ENCODE measurements around the genes RNF212B, NGDN and AP1G2.

GRCh38 chr14:22951810-22952210 lies 5.1 kb downstream of the HAUS4 start:
- PRO-cap, 2 experiments = no peak in any of the 2 experiments
- RAMPAGE, long total RNA, 4 experiments = no peak in any of the 4 experiments

DNA sequence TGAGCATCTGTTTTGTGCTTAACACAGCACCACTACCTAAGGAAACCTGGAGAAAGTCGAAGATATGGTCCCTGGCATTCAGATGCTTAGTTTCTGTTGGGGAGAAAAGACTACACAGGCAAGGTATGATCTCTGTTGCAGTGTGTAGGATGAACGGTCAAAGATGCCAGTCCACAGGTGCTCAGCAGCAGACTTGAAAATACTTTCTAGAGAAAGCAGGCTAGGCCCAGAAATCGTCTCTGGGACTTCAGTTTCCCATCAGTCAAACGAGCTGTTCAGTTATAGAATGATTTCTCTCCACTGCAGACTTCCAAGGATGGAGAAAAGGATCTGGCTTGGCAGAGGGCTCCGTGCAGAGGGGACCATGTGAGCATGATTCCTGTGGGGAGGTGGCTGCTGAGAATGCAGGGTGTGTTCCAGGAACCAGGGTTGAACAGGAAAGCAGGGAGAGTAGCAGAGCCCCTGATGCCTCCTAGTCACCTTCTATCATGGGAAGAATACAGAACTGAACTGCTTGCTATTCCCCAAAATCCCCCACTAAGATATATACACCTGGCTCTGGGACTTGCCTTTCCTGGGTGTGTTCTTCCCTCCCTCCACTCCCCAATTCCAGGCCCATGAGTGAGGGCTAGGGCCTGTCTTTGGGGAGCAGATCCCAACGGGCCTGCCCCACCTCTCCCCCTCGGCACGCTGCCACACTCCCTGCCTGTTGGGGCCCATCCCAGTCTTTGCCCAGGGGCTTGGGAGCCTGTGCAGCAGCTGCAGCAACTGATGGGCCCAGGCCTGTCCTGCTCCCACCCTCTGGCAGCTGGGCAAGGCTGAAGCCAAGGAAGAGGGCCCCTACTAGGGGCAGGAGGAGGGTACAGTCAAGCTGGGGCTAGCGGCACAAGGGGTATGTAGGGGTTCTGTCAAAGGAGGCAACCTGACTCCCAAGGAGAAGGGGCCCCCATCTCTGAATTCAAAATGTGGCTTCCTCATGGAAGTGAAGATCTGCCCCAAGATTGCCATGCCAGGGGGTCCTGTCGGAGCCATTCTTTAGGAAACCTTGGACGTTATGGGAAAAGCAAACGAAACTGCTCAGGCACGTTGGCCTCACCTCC lies 3.3 kb downstream of the AJUBA start:
- PRO-cap, 2 experiments = no peak in any of the 2 experiments
- RAMPAGE, long total RNA, 4 experiments = no peak in any of the 4 experiments

- PRO-cap, 2 experiments = no peak in any of the 2 experiments
- RAMPAGE, long total RNA, 4 experiments = no peak in any of the 4 experiments
Measured at GRCh38 chr14:23094171-23094380, 860 bp downstream of the ACIN1 start.

DNA sequence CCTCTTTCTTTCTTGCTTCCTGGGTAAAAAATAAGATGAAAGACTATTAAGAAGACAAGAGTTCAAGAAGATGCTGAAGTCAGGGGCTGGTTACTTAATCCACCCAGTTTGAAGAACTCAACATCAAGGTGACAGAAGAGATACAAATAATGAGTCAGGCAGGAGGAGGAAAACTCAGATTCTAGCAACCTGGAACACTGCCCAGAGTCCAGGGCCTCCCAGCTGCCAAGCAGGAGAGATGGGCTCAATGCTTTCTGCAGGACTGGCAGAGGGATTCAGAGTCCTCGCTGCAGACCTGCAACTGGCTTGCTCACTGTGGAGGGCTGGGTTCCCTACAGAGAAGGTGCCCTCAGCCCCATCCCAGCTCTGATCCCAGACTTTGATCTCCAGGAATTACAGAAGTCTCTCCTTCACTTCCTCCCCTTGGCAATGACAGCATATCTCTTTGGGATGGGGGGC lies 28.6 kb upstream of the CEBPE start:
- PRO-cap, 2 experiments = no peak in any of the 2 experiments
- RAMPAGE, long total RNA, 4 experiments = no peak in any of the 4 experiments

DNA sequence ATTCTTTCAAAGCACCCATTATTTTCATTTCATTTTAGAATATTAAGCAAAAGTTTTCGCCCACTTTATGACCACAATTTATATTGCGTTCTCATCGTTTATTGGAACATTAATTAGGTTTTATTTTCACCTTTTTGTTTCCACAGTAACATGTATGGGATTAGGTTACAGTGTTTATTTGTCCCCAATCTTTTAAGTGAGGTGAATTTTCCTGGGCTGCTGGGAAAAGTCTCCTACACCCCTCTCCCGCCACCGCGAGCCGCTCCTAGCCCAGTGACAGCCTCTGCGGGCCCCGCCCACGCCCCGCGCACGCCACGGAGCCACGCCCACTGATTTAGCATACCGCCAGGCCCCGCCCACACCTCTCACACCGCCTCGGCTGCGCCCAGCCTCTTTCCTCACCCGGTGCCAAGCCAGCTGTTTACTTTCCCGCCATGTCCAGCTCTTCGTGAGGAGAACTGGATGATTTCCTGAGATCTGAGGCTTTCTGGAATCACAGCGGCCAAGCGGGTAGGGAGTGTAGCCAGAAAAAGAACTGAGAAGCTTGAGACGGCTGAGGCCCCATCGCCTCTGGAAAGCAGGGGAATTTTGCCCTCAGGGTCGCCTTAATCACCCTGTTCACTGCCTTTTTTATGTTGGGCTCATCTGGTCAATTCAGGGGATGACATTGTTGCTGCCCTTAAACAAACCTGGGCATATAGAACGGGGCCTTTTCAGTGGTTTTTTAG lies at the start of gene RNF212B:
Gene RNF212B, plus strand, starts transcription at position 391 of the 728 bp plus-strand sequence.
- PRO-cap, 2 experiments = no peak in any of the 2 experiments
- RAMPAGE, long total RNA, 4 experiments = no peak in any of the 4 experiments

DNA sequence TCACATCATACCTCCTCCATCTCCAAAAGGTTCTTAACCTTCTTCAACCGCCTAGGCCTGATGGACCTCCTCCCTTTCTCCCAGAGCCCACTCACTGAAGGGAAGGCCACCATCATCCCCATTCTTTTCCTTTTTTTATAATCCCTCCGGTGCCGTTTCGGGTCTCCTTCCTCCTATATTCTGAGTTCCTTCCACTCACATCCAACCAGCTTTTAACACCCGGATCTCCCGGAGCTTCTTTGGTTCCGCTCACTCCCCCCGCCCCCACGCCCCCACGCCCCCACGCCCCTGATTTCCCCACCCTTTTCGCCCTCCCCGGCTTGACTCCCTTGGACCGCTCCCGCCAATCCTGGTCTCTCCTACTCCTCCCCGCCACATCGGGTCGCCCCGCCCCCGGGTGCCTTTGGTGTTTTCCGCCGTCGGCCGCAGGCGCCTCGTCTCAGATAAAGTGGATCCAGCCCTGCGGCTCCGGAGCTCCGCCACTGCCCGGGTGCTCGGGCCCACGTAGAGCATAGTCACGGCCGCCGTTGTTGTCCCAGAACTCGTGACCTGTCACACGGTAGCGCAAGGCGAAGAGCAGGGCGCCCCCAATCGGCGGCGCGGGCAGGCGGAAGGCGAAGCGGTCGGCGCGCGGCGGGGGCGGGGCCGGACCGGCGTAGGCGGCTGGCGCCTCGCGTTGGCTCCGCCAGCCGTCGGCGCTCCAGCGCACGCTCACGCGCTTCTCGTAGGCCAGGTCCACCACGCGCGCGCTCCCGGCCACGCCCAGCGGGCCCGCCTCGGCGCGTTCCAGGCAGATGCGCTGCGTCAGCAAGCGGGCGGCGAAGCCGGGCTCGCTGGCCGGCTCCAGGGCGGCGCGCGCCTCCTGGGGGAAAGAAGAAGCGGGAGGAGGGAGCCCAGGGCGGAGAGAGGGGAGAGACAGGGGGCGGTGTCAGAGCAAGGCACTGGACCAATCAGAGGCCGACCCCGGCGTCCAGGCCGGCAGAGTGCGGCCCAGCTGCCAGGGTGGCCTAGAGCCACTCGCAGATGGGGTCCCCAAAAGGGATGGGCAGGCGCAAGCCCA lies 1.3 kb downstream of the PPP1R3E start:
- PRO-cap, 2 experiments = peak in 2 of 2 experiments; most common plus-strand start position 375 of the sequence (in 1); most common minus-strand start position 214 of the sequence (in 2)
- RAMPAGE, long total RNA, 4 experiments = start-site peak on the plus strand in 1 of 4 experiments, centred at positions 413 to 970 of the sequence, 5 to 10 reads per replicate; start-site peak on the minus strand in 3 of 4 experiments, centred at positions 197 to 592 of the sequence, 9 to 56 reads per replicate

DNA sequence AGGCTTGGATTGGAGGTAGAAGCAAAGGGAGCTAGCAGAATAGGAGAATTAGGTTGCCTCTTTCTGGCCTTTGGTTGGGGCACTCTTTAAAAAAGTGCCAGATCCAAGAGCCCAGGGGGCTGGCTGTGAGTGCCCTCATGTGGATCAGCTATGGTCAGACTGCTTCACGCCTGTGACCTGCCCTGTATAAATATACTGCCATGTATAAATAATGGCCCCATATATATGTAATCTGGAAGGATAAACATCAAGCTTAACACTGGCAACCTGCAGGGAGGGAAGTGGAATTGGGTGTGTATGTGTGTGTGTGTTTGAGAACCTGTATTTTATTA lies 837 bp upstream of the BCL2L2 start:
- PRO-cap, 2 experiments = no peak in any of the 2 experiments
- RAMPAGE, long total RNA, 4 experiments = no peak in any of the 4 experiments

DNA sequence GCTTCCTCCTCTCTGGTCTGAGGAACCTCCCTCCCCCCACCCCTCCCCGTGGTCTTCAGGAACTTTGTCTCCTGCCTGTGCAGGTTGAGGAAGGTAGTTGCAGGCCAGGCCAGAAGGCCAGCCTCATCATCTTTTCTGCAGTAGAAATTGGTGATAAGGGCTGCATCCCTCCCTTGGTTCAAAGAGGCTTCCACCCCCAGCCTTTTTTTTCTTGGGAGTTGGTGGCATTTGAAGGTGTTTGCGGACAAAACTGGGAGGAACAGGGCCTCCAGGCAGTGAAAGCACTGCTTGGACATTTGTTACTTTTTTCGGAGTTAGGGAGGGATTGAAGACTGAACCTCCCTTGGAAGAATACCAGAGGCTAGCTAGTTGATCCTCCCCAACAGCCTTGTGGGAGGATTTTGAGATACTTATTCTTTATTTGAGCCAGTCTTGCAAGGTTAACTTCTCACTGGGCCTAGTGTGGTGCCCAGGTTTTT lies 3.1 kb downstream of the PABPN1 start:
- PRO-cap, 2 experiments = no peak in any of the 2 experiments
- RAMPAGE, long total RNA, 4 experiments = no peak in any of the 4 experiments

DNA sequence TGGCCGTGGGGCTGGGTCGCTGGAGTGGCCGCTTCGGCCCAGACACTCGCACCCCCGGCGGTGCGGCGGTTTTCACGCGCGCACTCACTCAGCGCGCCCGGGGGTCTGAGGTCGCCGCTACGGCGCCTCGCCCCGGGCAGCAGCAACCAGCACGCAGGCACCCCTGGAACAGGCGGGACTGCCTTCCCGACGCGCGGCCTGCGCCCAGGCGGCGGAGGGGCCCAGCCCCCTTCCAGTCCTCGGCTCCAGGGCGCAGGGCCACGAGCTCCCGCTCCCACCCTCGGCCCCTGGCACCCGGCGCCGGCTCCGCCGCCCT lies 639 bp upstream of the EFS start:
- PRO-cap, 2 experiments = peak in 1 of 2 experiments; most common plus-strand start position 235 of the sequence (in 1); most common minus-strand start position 180 of the sequence (in 1)
- RAMPAGE, long total RNA, 4 experiments = no peak in any of the 4 experiments

DNA sequence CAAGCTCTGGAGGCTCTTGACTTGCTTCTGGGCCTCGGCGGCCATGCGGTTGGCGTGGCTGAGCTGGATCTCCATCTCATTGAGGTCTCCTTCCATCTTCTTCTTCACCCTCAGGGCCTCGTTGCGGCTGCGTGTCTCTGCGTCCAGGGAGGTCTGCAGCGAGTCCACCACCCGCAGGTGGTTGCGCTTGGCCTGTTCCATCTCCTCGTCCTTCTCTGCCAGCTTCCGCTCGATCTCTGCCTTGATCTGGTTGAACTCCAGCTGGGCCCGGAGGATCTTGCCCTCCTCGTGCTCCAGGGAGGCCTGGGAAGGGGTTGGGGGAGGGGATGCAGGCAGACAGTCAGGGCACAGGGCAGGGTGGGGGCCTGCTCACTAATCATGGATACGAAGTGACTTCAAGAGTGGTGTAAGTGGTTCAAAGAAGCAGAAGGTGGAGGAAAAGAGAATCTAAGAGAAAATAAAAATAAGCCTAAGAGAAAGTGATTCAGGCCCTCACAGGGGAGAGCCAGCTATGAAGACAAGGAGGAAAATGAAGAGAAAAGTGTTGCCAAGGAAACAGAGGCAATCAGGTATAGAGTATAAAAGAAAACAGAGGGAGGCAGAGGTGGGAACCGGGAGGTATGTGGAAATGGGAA lies 8.1 kb upstream of the MYH6 start:
- PRO-cap, 2 experiments = no peak in any of the 2 experiments
- RAMPAGE, long total RNA, 4 experiments = no peak in any of the 4 experiments

- PRO-cap, 2 experiments = no peak in any of the 2 experiments
- RAMPAGE, long total RNA, 4 experiments = no peak in any of the 4 experiments
Measured at GRCh38 chr14:23416670-23417008, 8.6 kb upstream of the MYH6 start.

- PRO-cap, 2 experiments = no peak in any of the 2 experiments
- RAMPAGE, long total RNA, 4 experiments = no peak in any of the 4 experiments
Measured at GRCh38 chr14:23417009-23417564, 9.0 kb upstream of the MYH6 start.

- PRO-cap, 2 experiments = no peak in any of the 2 experiments
- RAMPAGE, long total RNA, 4 experiments = no peak in any of the 4 experiments
Measured at GRCh38 chr14:23444385-23444823, 8.9 kb upstream of the MYH7 start.

DNA sequence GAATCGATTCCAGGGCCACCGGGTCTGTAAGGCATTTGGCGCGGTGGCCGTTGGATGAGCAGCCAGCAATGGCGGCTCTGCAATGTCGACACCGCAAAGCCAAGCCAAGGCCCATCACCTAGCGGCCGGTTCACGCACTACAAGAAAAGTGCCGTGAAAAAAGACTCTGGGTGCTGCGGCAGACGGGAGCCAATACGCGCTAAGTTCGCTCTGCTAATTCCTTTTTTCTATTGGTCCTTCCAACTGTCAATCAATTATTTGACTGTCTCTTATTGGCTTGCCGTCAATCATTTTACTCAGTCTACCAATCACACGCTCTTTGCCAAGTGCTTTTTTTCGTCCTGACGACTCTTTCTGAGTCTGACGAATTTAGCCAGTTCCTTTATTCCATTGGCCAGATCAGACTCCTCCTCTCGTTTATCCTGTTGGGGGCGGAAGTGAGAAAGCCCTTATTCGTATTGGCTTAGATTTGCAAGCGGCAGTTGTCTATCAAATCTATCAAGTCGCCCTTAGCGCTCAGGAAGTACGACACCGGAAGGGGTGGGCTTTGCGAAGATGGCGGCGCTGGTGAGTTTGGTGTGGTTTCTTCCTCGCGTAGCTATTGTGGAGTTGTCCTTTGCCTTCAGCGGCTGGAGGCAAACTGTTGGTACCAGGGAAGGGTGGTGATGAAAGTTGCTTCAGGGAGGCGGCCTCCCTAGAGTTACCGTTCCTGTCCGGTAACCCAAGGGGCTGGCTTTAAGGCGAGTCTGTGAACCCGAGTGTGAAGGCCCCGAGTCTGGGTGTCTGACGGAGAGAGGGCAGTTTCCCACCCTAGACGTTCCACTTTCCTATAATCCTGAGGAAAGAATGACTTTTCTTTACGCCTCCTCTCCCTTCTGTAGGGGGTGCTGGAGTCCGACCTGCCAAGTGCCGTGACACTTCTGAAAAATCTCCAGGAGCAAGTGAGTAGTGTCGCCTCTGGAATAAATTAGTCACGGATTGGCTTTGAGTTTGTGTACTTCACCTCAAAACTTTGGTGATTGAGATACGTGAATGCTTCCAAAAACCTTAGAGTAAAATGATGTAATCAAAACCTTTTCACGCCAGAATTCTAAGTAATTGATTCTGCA lies at the start of gene NGDN:
Gene NGDN, plus strand, starts transcription at position 543 of the 1,109 bp plus-strand sequence.
- PRO-cap, 2 experiments = peak in 2 of 2 experiments; most common plus-strand start position 543 of the sequence (in 1); most common minus-strand start position 116 of the sequence (in 1)
- RAMPAGE, long total RNA, 4 experiments = start-site peak on the plus strand in 4 of 4 experiments, centred at positions 541 to 553 of the sequence, 60 to 407 reads per replicate

- PRO-cap, 2 experiments = no peak in any of the 2 experiments
- RAMPAGE, long total RNA, 4 experiments = no peak in any of the 4 experiments
Measured at GRCh38 chr14:23537078-23537737, 14.4 kb downstream of the ZFHX2 start.

DNA sequence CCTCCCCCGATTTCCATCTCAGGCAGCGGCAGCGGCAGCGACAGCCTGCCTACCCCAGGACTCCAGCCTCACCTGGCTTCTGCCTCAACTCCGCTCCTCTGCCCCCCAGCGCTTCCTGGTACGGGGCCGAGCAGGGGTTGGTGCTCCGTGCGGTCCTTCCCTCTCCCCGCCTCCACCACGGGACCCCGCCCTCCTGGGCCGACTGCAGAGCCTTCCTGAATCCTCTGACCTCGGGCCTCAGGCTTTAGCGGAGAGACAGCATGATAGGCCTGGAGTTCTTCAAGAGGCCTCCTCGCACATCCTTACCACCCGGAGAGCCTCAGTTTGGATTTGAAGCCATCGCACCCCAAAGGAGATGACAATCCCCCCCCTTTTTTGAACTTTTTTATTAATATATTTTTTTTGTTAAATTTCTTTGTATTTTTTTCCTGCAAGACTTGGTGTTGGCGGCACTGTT lies at the start of gene AP1G2:
Gene AP1G2, minus strand, starts transcription at position 125 of the 457 bp plus-strand sequence.
- PRO-cap, 2 experiments = peak in 2 of 2 experiments; most common plus-strand start position 227 of the sequence (in 2); most common minus-strand start position 113 of the sequence (in 1)
- RAMPAGE, long total RNA, 4 experiments = start-site peak on the minus strand in 4 of 4 experiments, centred at positions 96 to 110 of the sequence, 245 to 711 reads per replicate

GRCh38 chr14:23581507-23581812 lies 2.9 kb upstream of the JPH4 start:
- PRO-cap, 2 experiments = no peak in any of the 2 experiments
- RAMPAGE, long total RNA, 4 experiments = no peak in any of the 4 experiments

GRCh38 chr14:23935188-23935509 lies 18.4 kb upstream of the DHRS4 start:
- PRO-cap, 2 experiments = peak in 1 of 2 experiments; most common minus-strand start chr14:23935332 (in 1)
- RAMPAGE, long total RNA, 4 experiments = no peak in any of the 4 experiments

DNA sequence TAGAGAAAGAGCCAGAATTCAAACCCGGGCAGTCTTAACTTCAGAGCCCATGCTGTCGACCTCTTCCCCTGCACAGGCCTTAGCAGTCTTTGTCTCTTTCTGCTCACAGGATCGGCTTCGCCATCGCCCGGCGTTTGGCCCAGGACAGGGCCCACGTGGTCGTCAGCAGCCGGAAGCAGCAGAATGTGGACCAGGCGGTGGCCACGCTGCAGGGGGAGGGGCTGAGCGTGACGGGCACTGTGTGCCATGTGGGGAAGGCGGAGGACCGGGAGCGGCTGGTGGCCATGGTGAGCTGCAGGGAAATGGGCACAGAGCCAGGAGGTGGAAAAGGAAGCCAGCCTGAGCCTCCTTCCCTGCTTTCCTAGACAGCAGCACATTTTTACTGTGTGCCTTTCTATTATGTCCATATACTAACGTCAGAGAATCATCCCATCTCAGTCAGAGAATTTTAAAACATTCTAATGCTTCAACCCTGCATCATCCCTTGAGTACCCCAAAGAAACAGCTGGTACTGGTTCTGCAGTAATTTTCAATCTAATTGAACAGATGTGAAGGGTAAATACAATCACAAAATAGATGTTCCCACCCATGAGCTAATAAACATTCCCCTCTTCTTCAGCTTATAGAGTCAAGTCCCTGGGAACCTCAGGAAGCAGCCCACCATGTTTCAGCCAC lies 1.5 kb downstream of the DHRS4L2 start:
- PRO-cap, 2 experiments = no peak in any of the 2 experiments
- RAMPAGE, long total RNA, 4 experiments = no peak in any of the 4 experiments

- PRO-cap, 2 experiments = no peak in any of the 2 experiments
- RAMPAGE, long total RNA, 4 experiments = no peak in any of the 4 experiments
Measured at GRCh38 chr14:24166682-24167128, 5.2 kb upstream of the REC8 start.